ENCODE measurements around the genes FSTL5, TRIM75 and ANXA10.

DNA sequence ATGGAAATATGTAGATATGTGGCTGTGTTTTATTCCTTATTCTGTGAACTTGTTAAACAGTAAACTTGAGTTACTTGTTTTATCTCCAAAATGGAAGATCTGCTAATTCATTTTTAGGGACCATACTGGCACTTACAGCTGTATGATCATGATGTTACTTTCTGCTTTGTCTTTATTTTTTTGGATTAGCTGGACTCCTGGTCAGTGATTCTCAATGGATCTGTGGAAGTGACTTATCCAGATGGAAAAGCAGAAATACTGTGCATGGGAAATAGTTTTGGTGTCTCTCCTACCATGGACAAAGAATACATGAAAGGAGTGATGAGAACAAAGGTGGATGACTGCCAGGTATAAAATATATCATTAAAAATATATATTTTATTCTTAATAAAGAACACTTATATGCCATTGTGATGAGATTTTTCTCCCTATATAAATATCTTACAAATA is 220.4 kb downstream of the RAPGEF2 start:
- PRO-cap, result no peak

- PRO-cap, result no peak
These were observed 1490.5 kb downstream of the RAPGEF2 start for GRCh38 chr4:160593337-160593775.

DNA sequence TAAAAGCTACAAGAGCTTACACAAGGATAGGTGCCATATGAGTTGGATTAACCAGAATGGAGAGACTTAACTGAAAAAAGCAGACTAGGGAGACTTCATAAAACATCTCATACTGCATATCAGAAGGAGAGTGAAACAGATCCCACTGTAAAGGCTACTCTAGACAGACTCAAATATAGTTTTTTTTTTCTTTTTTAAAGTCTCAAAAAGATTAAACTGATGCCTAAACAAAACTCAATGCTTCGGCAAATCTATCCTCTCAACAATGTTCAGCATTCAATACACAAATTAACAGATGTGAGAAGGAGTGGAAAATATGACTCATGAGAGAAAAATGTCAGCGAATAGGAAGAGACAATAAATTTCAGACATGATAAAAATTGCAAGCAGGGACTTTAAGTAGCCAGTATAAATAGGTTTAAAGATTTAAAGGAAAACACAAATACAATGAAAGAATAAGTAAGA is 586.0 kb downstream of the FSTL5 start:
- PRO-cap, result no peak

GRCh38 chr4:162163684-162164675 is at the start of gene FSTL5:
Gene FSTL5, minus strand, starts transcription at chr4:162164000.
- PRO-cap, result no peak

- PRO-cap, result no peak
These were observed 482.6 kb downstream of the NAF1 start for GRCh38 chr4:162684096-162684443.

DNA sequence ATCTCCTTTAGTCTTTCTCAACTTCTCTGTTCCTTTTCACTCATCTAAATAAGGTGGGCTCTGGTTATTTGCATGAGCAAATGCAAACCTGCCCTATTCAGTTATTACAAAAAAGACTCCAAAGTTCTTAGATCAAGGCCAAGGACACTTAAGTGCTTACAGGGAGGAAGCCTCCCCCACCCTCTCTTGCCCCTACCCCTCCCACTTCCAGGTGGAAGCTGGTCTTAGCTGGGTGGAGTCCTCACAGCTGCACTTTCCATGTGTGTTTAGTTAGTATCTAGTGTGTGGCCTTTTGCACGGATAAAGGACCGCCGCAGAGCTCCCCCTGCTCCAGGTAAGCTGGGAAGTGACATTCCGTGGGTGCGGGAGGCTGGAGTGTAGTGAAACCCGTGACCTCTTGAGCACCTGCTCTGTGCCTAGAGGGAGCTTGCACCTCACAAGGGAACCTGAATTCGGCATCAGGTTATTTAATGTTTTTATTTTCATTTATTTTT is at the start of gene TRIM75:
TSS of gene TRIM75 (plus strand) at position 252 of the 494 bp plus-strand sequence.
- PRO-cap, result no peak

- PRO-cap, result no peak
These were observed 1.8 kb upstream of the MSMO1 start for GRCh38 chr4:165325465-165326230.

GRCh38 chr4:165341421-165342626 is 14.4 kb downstream of the MSMO1 start:
- PRO-cap, result no peak

- PRO-cap, result no peak
These were observed 1.1 kb downstream of the TLL1 start for GRCh38 chr4:165874043-165874601.

DNA sequence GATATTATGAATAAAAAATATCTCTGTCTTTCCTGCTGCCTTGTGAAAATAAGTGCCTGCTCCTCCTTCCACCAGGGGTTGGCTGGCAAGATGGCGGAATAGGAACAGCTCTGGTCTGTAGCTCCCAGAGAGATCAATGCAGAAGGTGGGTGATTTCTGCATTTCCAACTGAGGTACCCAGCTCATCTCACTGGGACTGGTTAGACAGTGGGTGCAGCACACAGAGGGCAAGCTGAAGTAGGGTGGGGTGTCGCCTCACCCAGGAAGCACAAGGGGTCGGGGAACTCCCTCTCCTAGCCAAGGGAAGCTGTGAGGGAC is 142.4 kb downstream of the SPOCK3 start:
- PRO-cap, result no peak

DNA sequence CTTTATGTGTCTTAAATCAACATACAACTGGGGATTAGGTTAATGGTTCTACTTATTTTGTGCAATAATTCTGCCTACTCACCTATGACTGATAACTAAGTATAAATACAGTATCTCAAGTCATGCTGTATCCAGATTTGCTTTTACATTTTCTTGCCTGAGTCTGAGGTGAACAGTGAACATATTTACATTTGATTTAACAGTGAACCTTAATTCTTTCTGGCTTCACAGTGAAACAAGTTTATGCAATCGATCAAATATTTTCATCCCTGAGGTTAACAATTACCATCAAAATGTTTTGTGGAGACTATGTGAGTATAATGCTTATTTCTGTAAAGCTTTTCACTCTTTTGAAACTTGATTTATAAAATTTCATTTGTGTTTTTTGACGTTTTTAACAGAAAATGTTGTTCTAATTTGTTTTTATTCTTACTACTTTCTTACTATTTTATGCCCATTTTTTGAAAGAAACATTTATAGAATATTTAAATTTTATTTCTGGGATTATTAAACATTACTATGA is at the start of gene ANXA10:
TSS of gene ANXA10 (plus strand) at position 130 of the 523 bp plus-strand sequence.
- PRO-cap, result no peak

DNA sequence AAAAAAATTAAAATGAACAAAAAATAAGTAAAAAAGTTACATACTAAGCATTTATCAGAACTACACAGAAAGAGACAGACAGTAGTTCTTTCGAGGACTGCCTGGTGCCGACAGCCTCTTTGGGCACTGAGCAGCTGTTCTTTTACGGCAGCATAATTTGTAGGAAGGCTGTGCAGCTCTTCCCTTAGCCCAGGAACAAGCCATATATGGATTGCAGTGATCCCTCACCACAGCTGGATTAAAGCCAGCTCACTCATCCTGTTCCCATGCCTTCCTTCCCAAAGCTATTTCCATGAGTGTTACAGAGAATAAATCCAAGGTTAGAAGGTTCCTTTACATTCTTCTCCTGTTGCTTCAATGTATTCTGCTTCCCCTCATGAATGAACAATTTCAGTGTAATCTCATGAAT is 71.7 kb downstream of the DDX60L start:
- PRO-cap, result unidirectional peak, minus-strand start at position 132 of the sequence

DNA sequence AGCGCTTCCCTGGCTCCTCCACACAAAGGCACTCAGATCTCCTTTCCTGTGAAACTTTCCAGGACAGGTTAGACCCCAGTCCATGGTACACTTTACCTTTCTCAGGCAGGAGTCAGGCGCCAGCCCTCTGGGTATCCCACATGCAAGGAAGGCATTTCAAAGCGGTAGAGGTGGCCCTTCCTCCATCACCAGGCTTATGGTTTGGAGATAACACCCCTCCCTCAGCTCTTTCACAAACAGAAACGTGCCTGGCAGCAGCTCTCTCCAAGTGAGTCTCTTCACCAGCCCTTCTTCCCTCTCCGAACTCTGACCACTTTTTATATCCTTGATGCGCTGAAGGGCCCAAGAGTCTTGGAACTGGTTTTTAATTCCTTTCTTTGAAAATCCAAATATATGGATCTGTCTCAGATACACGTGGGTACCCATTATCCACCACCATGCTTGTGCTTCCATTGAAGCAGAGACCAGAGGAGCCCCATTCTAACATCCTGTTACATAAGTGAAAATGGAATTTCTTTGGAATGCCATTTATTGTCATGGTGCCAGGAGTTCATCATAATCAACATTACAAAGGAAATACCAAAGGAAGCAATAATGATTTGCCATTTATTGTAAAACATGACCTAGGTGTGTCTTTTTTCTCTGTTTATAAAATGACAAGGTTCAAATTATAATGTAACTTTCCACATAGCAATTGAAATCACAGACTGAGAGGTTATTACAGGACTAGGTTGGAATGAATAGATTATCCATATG is 61.6 kb downstream of the PALLD start:
- PRO-cap, result no peak

- PRO-cap, result no peak
These were observed 90.8 kb downstream of the PALLD start for GRCh38 chr4:168587334-168588337.

GRCh38 chr4:168631936-168632203 is 135.0 kb downstream of the PALLD start:
- PRO-cap, result bidirectional peak, plus-strand start at chr4:168632352, minus-strand start at chr4:168632061

- PRO-cap, result no peak
These were observed 226.1 kb downstream of the PALLD start for GRCh38 chr4:168722890-168723507.

GRCh38 chr4:168735640-168736133 is 238.8 kb downstream of the PALLD start:
- PRO-cap, result no peak

DNA sequence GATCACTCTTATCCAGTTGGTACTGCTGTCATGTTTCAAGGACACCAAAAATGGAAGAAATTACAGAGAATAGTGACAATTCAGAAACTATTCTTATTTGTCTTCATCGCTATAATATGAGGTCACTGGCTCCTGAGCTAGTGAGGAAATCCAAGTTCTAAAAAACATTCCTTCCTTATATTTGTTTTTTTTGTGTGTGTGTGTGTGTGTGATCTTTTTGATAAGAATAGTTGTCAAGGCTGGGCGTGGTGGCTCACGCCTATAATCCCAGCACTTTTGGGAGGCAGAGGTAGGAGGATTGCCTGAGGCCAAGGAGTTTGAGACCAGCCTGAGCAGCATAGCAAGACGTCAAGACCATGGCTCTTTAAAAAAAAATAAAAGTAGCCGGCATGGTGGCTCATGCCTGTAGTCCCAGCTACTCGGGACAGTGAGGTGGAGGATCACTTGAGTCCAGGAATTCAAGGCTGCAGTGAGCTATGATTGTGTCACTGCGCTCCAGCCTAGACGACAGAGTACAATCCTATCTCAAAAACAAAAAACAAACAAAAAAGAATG is 244.4 kb downstream of the PALLD start:
- PRO-cap, result no peak

DNA sequence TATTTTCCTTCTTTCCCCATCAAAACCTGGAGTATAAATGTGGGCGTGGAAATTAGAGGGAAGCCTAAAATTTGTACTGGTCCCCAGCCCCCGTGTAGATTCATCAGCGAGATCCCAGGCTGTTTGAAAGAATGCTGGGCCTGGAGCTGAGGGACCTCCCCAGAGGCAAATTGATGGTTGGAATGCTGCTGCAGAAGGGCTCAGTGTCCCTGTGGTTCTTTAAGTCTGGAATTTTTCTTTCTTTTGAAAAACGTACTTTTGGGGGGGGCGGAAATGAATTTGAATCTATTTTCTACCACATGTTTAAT is 197.3 kb downstream of the CBR4 start:
- PRO-cap, result no peak

GRCh38 chr4:168815234-168815995 is 194.6 kb downstream of the CBR4 start:
- PRO-cap, result no peak

Data from vermiform appendix (tissue), 1 donor.